ENCODE measurements around a stretch of chr1.

DNA sequence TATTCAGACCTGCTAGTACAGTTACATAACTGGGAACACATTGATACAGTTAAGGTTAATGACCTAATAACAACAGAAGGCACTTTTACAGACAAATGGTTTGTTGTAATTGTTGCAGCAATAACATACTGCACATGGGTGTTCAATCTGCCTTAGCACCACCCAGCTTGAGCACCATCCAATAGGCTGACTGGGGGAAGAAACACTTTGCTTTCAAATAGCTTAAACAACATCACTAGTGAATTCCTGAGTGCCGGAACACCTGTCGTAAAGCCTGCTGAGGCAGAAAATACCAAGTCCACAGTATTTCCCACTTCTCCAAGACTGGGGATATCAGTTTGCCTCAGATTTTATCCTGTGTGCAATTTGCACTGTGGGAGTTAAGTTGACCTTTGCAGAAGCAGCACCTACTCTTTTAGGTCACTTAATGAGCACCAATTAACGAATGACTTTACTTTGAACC is 40.2 kb upstream of the MAP10 start:
- PRO-cap = no peak
- RRBS = no CpG with 5 or more reads among the region's 3 CpGs

GRCh38 chr1:232943864-232944080 is 6.6 kb upstream of the NTPCR start:
- PRO-cap = no peak
- RRBS = no CpG with 5 or more reads among the region's 3 CpGs

DNA sequence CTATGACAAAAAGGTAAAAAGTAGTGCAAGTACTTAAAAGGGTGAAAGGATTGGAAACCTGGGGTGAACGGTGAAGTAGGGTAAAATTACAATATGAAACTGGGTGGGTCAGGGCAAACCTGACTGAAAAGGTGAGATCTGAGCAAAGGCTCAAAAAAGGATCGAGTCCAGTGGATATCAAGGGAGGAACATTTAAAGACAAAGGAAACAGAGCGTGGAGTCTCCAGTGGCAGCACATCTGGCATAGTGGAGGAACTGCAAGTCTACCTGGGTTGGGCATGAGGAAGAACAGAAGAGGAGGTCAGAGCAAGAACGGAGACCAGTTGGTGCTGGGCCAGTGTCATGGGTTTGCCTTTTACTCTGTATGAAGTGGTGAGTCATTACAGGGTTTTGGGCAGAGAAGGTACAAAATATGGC is 163.7 kb downstream of the NTPCR start:
- PRO-cap = bidirectional peak, plus-strand start at position 304 of the sequence, minus-strand start at position 265 of the sequence
- RRBS = no CpG with 5 or more reads among the region's 4 CpGs

DNA sequence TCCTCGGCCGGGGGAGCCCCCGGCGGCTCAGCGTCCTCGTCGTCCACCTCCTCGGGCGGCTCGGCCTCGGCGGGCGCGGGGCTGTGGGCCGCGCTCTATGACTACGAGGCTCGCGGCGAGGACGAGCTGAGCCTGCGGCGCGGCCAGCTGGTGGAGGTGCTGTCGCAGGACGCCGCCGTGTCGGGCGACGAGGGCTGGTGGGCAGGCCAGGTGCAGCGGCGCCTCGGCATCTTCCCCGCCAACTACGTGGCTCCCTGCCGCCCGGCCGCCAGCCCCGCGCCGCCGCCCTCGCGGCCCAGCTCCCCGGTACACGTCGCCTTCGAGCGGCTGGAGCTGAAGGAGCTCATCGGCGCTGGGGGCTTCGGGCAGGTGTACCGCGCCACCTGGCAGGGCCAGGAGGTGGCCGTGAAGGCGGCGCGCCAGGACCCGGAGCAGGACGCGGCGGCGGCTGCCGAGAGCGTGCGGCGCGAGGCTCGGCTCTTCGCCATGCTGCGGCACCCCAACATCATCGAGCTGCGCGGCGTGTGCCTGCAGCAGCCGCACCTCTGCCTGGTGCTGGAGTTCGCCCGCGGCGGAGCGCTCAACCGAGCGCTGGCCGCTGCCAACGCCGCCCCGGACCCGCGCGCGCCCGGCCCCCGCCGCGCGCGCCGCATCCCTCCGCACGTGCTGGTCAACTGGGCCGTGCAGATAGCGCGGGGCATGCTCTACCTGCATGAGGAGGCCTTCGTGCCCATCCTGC is 716 bp downstream of the MAP3K21 start:
- PRO-cap = bidirectional peak, plus-strand start at position 389 of the sequence, minus-strand start at position 284 of the sequence; bidirectional peak, plus-strand start at position 662 of the sequence, minus-strand start at position 504 of the sequence
- RRBS = 1% methylated on average over 9 of the region's 105 CpGs

DNA sequence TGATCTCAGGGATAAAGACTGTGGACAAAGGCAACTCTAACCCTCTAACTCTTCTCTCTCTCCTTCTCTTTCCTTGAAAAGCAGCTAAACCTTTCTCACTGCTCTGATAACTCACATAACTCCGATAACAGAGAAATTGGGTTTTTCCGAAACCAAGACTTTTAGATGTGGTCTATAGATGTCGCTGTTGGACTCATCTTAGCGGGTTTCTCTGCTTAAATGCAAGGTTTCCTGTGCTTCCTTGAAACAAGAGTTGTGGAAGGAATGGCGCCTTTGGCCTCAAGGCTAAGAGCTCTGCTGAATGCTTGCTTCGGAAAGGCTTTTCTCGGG is 113.3 kb downstream of the MAP3K21 start:
- PRO-cap = no peak
- RRBS = no CpG with 5 or more reads among the region's 7 CpGs

GRCh38 chr1:233646119-233646776 is 32.3 kb downstream of the KCNK1 start:
- PRO-cap = no peak
- RRBS = no CpG with 5 or more reads among the region's 9 CpGs

DNA sequence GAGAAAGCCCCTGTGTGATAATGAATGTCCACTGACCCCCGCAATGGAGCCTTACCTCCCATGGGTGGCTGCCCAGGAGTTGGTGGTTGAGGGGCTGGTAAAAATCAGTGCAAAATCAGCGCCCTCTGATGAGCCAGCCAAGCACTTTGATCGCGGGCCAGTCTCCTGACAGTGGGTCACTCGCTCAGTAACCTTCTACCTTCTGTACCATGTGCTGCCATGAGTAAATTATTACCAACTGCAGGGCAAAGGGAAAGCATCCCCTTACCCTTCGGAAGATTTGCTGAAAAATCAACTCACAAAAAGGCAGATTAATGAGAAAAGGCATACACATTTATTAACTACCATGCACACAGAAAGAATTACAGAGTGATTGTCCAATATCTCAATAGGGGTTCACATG is 58.8 kb downstream of the KCNK1 start:
- PRO-cap = no peak
- RRBS = no CpG with 5 or more reads among the region's 6 CpGs

- PRO-cap = no peak
- RRBS = no CpG with 5 or more reads among the region's 11 CpGs
These were observed 184.9 kb upstream of the COA6 start for GRCh38 chr1:234188164-234188860.

- PRO-cap = no peak
- RRBS = no CpG with 5 or more reads among the region's 6 CpGs
These were observed 58.1 kb upstream of the COA6 start for GRCh38 chr1:234315120-234315649.

DNA sequence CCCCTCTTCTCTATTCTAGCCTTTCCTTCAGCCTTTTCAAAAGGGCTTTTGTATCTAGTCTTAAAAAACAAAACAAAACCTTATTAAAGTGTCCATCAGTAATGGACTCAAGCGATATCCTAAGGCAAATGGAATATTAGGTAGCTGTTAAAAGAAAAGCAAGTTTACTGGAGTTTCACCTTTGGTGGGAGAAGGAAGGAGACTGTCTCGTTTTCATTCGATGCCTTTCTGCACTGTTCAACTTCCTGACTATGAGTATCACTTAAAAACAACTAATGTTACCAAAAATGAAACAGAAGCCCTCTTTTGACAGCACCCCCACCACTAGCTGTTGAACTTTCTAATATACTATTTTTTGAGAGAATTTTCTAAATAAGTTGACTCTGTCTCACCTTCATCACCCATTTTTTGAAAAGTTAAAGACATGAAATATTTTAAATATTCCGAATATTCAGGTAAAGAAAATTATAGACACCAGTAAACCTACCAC is 28.8 kb downstream of the COA6 start:
- PRO-cap = no peak
- RRBS = no CpG with 5 or more reads among the region's 4 CpGs

DNA sequence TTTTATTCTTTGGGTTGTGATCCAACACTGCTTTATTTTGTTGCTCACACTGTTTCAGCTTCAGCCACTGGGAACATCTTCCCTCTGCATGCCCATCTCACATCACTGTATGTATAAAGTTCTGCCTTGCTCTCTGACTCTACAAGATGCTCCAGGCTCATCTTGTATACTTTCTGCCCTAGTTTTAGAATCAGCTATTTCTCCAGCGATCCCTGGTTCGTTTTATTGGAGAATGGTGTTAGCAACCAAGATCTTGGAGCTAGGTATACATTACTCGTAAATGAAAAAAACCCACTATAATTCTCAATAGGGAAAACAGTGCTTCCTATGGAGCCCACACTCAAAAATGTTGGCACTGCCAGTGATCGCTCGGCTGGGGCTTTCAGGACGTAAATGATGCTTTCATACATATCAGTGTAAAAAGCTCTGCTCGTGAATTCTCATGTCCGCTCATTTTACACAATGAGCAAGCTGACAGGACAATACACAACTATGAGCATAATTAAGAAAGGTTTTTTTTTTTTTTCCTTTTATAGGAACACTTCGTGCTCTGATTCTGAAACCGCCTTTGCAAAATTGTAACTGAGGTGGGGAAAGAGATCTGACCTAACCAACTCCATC is 34.5 kb downstream of the COA6 start:
- PRO-cap = no peak
- RRBS = no CpG with 5 or more reads among the region's 10 CpGs

DNA sequence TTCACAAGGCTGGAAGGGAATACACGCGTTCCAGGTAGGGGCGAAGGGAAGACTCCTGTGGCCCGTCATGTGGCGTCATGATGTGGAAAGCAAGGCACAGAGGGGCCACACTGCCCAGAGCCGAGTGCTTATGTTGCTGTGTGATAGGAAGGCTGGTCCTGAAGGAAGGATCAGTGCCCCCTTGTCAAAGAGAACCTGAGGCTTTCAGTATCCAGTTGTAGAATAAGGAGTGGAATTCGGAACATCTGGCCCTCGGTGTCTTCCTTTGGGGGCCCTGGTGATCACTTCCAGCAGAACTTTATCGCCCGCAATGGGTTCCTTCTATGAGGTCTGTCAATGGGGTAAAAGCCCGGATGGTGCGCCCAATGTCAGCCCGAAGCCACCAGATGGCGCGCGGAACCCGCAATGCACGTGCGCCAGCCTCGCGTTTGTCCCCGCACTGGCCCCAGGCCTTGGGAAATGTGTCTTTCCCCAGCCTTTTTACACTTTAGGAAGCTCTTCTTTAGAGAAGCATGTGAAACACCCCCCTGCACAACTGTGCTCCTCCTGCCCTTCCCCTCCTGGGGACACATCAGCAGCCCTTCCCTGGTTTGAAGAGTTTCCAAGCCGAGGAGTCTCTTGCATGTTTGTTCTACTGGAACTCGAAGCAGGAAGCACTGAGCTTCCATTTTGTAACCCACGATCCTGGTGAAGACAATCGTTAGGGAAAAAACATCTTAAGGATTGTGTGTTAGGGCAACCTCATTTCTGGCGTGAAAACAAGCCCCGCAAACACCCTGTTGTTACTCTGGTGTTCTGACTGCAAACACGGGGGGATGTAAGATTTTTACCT is 20.1 kb upstream of the TARBP1 start:
- PRO-cap = bidirectional peak, plus-strand start at position 485 of the sequence, minus-strand start at position 454 of the sequence; bidirectional peak, plus-strand start at position 629 of the sequence, minus-strand start at position 689 of the sequence
- RRBS = no CpG with 5 or more reads among the region's 29 CpGs

DNA sequence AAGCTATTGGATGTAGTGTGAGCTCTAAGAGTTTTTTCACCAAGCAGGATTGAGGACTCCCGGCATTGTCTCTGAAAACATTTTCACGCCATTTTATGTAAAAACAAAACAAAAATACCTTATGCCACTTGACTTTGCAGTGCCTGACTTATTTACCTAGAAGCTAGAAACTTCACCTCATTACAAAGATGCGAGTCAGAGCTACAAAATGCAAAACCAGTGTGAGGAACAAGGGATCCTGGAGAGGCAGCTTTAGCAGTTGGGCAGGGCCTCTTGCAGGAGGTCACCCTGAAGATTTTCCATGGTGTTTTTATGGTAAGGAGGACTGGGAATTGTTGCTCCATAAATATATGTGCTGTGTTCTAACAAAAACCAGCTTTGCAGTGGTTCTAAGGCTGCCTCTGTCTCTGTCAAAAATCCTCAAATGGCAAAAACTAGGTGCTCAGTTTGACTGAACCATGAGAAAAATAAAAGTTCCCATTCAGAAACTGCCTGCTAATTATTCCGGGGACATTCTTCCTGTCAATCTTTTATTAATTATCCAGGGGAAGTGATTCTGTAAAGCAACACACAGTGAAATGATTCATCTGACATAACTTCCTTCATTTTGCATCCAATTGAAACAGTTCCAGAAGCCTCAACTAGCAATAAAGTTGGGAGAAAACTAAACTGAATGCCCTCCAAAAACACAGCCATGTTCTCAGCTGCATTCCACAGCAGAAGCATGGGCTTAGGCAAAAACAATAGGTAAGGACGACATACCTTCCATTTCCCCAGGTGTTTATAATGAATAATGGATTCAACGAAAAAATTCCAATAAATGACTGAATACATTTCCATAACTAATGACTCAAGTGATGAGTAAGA is 36.6 kb upstream of the TARBP1 start:
- PRO-cap = no peak
- RRBS = no CpG with 5 or more reads among the region's 6 CpGs

DNA sequence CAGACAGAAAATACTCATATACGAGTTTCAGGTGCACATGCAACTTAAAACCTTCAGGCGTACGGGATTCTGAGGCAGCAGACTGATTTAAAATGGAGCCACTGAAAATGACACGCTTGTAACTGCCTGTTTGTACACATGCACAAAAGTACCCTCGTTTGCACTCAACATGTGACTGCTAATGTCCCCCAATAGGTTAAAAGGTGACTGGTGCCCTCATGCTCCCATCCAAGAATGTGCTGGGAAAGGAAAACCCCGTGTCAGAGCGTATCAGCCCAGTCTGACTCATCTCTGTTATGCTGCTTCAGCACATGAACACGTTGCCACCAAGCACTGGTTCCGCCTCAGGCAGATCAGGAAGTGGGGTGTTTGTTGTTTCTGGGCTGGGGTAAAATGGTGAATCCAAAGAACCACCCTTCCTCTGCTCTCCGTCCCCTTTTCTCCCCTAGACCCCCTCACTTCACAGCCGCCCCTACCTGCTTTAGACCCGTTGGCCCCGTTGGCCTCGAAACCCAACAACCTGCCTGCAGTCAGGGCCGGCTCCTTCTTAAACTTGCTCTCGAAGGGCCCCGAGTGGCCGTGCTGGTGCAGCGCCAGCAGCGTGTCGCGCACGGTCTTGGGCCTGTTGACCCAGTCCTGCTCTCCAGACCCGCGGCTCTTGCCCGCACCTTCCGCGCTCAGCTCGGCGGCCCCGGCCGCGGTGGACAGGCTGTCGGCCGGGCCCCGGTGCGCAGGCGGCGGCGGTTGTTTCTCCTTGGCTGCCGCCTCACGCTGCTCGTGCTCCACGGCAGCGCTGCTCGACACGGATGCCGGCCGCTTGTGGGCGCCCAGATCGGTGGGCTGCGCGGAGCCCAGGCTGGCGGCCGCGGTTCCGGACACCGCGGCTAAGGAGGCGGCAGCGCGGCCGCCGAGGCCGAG is 1.7 kb downstream of the IRF2BP2 start:
- PRO-cap = bidirectional peak, plus-strand start at position 372 of the sequence, minus-strand start at position 236 of the sequence
- RRBS = under 1% methylated on average over 20 of the region's 65 CpGs

- PRO-cap = bidirectional peak, plus-strand start at chr1:234612942, minus-strand start at chr1:234612693
- RRBS = no CpG with 5 or more reads among the region's 18 CpGs
These were observed 2.6 kb upstream of the IRF2BP2 start for GRCh38 chr1:234612418-234613186.

- PRO-cap = no peak
- RRBS = no CpG with 5 or more reads among the region's 7 CpGs
These were observed 9.8 kb upstream of the IRF2BP2 start for GRCh38 chr1:234619648-234620263.

- PRO-cap = no peak
- RRBS = no CpG with 5 or more reads among the region's 5 CpGs
These were observed 90.1 kb upstream of the IRF2BP2 start for GRCh38 chr1:234699983-234700539.

- PRO-cap = no peak
- RRBS = no CpG with 5 or more reads among the region's 4 CpGs
These were observed 92.6 kb upstream of the IRF2BP2 start for GRCh38 chr1:234702621-234702885.

DNA sequence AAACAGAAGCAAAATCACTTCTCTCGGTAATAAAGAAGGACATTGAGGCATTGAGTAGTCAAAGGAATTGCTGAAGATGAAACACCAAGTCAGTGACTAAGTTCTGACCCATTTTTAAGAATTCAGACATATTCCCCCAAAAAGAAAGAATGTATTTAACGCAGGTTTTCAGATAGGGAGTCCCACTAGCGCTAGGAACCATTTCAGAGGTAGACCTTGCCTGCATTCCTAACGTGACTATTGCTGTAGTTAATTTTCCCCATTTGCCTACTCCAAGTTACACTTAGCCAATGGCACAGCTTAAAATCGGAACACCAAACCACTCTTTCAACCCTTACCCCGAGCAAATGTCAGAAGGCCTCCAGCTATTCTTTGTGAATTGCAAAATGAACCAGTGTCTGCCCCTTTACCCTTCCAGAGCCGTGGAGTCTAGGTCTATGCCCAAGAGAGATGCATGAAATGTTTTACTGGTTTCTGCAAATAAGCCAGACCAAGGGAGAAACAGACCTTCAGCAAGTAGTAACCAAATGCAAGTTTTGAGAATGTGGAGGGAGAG is 109.0 kb upstream of the IRF2BP2 start:
- PRO-cap = no peak
- RRBS = no CpG with 5 or more reads among the region's 7 CpGs

- PRO-cap = no peak
- RRBS = no CpG with 5 or more reads among the region's 9 CpGs
These were observed 135.8 kb upstream of the IRF2BP2 start for GRCh38 chr1:234745741-234746274.

Measured in MCF 10A (cell line).